Skin of body (tissue), 2 donors: ENCODE results near the genes GADL1 and CNOT10.

- RAMPAGE, long total RNA, result no peak
These were observed 23.2 kb downstream of the TGFBR2 start for GRCh38 chr3:30629258-30630303.

DNA sequence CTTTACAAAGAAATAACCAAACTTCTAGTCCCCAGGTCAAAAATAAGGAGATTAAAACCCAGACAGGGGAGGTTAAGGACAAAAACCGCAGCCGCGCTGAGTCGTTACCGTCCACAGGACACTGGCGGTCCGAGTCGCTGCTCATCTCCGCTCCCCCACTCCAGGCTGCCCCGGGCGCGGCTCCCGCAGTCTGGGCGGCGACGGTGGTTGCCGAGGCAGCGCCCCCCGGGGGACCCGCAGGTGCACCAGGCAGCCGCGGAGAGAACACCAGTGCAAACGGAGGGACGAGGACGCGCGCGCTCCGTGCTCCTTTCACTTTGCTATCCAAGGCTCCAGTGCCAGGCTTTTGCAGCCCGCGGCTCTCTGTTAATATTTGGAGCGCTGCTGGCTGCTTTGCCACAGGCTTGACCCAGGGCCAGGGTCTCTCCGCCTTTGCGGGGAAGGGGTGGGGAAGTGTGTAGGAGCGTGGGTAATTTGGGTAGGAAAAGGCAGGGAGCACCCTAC, at the start of gene GADL1:
TSS of gene GADL1 (minus strand) at position 192 of the 504 bp plus-strand sequence.
- RAMPAGE, long total RNA, result no peak

DNA sequence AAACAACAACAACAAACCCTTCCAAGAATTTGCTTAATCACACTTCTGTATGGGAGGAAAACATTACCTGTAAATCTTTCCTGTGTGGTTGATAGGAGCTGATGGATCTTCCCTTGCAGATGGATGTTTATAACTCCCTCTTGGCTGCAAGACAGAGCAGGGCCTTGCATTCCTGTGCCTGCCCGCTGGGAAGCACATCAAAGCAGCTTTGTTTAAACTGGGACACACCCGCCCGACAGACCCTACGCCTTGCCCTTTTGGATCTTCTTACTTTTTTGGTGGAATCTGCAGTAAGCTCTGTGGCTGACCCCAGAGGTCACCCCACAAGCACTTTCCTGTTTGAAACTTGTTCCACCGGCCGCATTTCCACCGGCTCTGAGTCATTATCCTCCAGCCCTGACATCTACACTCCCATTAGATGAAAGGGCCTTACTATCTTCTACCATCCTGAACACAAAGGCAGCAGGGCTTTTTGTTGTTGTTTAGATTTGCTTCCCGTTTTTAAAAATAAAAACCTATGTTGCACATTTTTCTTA, 244.1 kb upstream of the STT3B start:
- RAMPAGE, long total RNA, result no peak

DNA sequence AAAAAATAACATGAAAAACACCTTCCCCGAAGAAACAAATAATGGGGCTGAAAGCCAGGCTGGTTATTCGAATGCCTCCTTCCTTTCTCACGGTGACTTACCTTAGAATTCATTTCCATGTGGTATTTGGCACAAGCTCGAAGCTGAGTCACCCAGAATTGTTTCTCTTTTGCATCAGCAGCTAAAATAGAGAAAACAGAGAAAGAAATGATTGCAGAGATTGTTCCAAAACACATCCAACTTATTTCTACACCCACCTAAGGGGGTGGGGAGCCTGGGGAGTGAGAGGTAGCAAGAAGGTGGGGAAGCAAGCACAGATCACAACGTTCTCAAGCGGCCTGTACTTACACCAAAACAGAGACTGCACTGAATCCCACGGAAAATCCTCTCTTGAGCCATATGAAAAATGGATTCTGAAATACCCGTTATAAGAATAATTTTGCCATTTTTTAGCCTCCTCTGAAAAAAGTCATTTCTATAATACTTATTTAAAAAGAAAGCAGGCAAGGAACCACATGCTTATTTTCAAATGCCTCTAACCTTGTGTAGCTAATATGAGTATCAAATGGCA, 104.6 kb downstream of the OSBPL10 start:
- RAMPAGE, long total RNA, result no peak

DNA sequence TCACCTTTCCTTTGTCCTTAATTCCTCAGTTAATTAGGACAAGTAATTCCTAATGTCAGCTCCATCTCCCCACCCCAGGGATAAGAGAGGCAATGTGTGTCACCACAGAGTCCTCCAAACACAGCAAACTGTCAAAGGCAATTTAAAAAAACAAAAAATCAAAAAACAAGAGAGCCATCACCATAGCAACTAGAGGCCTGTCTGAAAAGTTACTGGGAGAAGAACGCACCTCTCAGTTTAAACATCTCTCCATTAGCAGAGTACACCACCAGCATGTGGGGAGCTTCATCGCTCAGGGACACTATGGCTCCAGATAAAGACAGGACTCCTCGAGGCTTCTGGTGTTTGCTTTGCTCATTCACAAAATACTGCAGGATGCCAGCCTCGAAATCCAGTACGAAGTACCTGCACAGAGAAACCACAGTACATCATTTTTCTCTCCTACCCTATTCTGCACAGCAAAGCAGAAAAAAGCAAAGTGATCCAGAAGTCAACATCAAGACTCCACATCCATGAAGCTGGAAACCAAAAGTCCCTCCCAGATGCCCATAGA, 101.6 kb downstream of the OSBPL10 start:
- RAMPAGE, long total RNA, result no peak

- RAMPAGE, long total RNA, result no peak
These were observed 52.5 kb downstream of the GPD1L start for GRCh38 chr3:32158790-32159357.

DNA sequence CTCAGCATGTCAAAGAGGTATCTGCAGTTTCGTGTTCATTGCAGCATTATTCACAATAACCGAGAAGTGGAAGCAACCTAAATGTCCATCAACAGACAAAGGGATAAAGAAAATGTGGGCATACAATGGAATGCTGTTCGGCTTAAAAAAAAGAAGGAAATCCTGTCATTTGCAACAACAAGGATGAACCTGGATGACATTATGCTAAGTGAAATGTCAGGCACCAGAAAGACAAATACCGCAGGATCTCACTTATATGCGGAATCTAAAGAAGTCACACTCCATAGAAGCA, 11.6 kb upstream of the CMTM7 start:
- RAMPAGE, long total RNA, result no peak

GRCh38 chr3:32406302-32407355, 15.0 kb downstream of the CMTM7 start:
- RAMPAGE, long total RNA, result no peak

GRCh38 chr3:32424782-32425237, 33.2 kb downstream of the CMTM7 start:
- RAMPAGE, long total RNA, result no peak

- RAMPAGE, long total RNA, result no peak
These were observed at the start of gene CNOT10 for GRCh38 chr3:32684616-32685996. Gene CNOT10 (plus strand): TSS chr3:32685188.

GRCh38 chr3:32819437-32819920, 1.7 kb downstream of the TRIM71 start:
- RAMPAGE, long total RNA, result no peak

- RAMPAGE, long total RNA, result no peak
These were observed 51.6 kb downstream of the UBP1 start for GRCh38 chr3:33388302-33389403.

GRCh38 chr3:33438858-33439310, 1.3 kb downstream of the UBP1 start:
- RAMPAGE, long total RNA, result no peak

DNA sequence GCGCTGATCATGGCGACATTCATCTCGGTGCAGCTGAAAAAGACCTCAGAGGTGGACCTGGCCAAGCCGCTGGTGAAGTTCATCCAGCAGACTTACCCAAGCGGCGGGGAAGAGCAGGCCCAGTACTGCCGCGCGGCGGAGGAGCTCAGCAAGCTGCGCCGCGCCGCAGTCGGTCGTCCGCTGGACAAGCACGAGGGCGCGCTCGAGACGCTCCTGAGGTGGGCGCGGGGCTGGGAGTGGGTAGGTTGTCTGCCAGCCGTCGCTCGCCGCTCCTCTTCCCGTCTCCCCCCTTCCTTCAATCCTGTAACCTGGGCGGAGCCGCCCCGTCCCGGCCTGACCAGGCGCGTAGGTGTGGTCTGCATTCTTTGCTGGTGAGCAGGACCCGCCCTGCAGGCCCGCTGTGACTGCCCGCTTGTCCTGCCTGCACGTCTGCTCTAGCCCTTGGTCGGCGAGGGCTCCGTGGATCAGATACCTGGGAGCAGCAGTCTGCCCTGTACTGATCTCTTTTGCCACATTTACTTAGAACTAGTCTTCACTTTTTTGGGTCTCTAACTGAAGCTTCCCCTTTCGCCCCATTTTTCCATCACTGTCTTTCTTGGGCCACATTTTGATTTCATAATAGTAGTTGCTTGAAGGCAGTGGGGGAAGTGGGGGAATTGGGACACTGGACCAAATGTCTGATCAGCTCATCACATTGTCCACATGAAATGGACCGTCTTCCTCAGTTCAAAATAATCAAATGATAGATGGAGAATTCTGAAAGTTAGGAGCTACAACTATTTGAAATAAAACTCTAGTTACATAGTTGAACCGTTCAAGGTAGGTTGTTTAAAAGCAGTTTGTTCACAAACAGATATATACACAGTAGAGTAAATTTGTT, 530 bp downstream of the PDCD6IP start:
- RAMPAGE, long total RNA, result no peak

DNA sequence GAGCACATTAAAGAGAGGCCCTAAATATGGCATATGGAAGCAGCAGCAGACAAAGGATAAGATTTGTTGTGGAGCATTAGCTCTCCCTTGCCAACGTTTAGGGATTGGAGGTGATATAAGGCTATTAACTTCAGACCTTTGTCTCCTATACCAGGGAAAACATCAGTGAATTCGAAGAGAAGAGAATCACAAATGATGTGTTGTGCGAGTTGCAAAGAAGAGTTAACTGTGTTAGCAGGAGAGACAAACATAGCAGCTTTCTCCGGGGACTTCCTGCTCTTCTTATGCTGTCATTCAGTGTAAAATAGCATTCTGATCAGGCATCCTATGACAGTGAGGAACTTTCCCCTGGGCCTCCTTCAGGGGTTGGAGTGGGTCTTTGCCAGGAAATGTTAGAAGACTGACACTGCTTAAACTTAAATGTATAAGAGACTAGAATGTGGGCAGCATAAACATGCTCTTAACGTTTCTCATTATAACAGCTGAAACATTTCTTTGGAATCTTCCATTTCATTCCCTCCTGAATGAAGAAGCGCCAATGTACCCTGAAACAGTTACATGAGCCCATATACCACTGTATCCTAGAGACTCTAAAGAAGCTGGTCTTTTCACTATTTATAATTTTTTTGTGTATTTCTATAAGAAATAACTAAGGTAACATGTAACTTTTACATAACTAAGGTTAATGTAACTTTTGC, 782.7 kb upstream of the ARPP21 start:
- RAMPAGE, long total RNA, result no peak

GRCh38 chr3:35486337-35486536, 153.1 kb upstream of the ARPP21 start:
- RAMPAGE, long total RNA, result no peak

- RAMPAGE, long total RNA, result no peak
These were observed 110.6 kb upstream of the ARPP21 start for GRCh38 chr3:35528697-35529186.

- RAMPAGE, long total RNA, result no peak
These were observed 161.5 kb downstream of the ARPP21 start for GRCh38 chr3:35800714-35801316.

DNA sequence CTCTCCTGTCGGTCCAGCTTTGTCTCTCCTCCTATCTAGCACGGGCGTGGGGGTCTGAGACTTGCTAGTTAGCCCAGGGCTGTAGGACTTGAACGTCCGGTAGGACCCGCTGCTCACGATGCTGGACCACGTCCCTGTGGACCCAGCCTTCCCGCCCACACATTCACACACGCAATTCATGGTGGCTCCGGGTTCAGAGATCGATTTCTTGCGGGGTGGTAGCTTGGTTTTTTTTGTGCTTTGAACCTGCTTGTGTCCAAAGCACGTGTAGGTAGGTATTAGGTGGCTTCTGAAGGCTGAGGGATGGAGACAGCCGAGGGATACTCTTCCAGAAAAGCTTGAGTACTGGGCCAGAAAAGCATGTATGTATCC, 480 bp downstream of the STAC start:
- RAMPAGE, long total RNA, result no peak

GRCh38 chr3:36958706-36959167, 13.9 kb upstream of the TRANK1 start:
- RAMPAGE, long total RNA, result no peak